Mesenchymal stem cell of the bone marrow (primary cell): ENCODE measurements around a stretch of chr6.

DNA sequence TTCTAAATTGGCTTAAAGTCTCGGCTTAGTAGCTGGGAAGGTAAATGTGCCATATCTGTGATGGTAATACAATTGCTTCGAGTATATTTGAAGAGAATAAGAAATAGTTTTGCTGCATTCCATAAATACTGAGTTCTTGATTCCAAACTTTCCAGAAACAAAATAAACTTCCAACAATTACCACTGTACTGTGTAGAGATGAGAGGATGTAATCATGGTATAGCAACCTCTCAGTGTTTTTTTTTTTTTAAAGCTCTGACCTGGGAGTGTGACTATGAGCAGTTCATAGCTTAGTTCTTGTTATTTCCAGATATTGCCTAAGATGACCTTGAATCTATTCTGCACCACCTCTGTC is 415.6 kb downstream of the C6orf118 start:
- CAGE, long polyA plus RNA, result no peak

DNA sequence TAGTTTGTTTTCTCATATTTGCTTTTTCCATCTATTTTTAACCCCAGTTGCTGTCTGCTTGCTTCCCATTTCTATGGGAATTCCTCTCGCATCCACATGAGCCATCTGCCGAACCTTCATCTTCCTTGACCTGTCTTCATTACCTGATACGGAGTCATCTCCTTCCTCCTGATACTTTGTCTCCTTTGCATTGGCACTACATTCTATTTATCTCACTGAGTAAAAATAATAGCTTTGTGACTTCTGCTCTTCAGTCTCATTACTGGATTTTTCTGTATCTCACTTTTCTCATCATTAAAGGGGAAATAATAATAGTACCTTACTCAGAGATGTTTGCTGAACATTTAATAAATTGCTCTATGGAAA is 299.3 kb downstream of the C6orf118 start:
- CAGE, long polyA plus RNA, result no peak

DNA sequence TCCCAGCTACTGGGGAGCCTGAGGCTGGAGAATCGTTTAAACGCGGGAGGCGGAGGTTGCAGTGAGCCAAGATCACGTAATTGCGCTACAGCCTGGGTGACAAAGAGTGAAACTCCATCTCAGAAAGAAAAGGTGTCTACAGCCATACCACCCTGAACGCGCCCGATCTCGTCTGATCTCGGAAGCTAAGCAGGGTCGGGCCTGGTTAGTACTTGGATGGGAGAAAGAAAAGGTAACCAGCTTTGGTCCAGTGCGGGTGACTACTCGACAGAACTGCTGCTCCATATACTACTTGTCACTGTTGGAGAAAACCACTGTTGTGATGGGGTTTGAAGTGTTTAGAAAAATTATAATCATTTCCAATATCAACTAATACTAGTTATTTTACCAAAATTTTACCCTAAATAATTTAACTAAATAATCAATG is 100.0 kb upstream of the C6orf118 start:
- CAGE, long polyA plus RNA, result no peak

DNA sequence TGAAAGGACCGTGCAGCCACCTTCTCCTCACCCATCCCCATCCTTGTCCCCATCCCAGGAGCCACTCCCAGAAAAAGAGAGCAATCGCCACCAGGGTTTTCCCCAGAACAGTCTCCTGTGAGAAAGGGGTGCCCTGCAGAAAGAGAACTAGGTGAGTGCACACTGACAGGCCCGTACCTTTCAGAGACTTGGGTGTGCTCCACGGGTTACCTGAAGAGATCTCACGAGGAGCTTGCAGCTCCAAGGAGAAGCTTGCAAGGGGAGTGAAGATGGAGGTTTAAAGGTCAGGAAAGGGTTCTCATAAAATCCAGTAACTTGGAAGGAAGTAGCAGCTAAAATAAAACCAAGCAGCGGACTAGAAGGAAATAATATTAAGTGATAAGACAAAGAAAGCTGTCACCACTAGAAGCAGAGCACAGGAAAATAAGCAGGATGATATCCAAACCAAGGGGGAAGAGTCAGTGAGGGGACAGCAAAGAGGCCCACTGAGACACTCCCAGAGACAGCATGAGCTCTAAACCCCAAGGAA is 14.1 kb downstream of the PDE10A start:
- CAGE, long polyA plus RNA, result no peak

DNA sequence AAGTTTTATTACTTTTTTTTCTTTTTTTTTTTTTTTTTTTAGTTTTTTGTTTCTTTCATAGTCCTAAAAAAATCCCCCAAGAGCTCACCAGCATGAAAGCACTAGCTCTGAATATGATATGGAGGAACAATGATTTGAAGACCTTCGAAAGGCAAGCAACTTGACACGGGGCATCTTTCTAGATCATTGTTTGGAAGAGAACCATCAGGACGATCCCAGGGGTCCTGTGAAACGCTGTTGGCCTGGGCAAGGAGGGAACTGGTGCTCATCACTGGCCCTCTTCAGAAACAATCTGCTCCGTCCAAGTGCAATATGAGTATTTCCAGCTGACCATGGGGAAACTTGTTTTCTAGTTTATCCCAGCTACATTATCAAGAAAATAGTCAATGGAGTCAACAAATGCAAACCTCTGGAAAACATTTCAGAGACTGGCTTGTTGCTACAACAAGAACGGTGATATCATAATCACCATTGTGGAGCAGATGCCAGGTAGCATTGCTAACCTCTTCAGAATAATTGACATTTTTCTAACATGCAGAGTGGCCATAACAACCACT is 111.8 kb upstream of the PDE10A start:
- CAGE, long polyA plus RNA, result no peak

DNA sequence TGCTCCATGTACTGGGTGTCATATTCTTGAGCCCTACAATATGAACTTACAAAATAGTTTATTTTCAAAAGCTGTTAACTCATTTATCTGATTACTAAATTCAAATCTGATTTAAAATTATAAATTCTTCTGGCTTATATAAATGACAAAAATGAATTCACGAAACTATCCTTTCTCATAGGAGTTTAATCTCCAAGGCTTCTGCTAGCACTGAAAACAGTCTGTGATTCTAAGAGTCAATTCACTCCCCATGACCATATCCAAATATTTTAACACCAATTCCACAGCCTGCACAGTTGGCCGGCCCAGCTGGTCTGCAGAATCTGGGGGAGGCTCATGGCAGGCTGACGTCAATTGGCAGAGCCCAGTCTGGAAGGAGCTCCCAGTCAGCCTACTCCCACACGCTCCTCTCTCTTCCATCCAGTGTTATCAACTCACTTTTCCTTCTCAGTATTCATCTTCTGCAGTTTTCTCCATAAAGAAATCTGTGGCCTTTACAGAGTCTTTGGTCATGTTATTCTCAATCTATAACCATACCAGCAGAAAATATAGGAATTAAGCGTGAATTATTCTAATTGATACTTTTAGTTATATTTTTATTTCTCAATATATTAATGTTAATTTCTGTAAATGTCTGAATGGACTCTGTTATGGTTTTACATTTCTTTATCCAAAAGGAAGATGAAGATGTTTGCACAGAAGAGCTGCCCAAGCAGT is 111.0 kb downstream of the TBXT start:
- CAGE, long polyA plus RNA, result no peak

DNA sequence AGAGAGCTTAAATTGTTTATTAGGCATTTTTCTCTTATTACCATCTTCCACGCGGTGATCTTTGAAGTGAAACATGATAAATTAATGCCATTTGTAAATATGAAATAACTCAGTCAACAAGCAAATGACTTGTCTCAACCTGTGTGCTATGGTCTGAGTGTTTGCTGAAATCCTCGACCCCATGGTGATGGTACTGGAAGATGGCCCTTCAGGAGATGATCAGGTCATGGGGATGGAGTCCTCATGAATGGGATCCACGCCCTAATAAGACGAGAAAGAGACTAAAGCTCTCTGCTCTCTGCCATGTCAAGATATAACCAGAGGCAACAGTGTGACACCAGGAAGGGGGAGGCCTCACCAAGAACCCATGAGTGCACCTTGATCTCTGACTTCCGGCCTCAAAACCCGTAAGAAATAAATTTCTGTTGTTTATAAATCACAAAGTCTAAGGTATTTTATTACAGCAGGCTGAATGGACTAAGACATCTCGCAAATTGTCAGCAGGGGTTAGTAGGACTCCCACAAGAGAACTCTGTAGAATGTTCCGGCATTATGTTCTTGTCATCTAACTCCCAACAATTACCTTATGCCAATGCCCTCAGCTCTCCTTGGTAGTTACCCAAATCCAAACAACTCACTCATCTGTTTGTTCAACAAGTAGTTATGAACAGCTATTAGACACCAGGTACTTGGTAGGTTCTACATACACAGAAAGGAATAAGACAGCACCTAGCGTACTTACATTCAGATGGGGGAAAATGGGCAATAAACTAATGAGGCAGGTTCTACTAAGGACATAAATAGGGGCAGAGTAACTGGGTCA is 4.5 kb downstream of the SFT2D1 start:
- CAGE, long polyA plus RNA, result no peak

DNA sequence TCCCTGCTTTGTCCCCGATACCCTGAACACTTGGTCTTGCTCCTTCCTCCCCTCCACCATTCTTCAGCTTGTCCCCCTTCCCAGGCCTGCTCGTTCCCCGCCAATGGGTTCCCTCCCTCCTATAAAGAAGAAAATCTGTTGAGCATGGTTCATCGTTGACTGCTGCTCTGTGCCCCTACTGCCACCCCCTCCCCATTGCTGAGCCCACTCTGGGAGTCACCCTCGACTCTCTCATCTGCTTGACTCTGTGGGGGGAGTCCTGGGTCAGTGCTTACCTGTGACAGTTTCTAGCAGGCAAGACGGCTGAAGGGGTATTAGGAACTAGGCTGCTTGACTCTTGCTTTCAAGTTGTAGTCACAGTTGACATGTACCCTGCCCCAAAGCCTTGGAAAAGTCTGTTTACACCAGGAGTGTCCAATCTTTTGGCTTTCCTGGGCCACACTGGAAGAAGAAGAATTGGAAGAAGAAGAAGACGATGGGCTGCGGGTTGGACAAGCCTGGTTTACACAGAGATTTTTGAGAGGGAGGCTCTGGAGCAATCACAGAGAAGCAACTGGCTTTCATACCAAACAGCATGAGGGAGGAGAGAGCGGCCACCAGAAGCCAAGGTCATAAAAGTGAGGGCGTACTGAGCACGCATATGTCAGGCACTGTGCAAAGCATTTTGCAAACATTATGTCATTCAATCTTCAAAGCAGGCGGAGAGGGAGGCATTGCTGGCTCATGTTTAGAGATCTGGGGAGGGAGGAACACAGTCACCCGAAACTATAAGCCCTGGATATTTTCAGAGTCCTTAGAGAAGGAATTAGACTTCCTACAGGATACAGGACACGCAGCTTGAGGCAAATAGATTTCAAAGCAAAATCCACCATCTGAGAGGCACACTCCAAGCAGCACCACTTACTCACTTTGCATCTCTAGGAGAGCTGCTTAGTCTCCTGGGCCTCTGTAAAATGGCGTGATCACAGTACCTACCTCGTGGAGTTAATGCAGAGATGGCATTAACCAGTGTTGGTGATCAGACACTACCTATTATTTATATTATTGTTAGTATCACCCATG is 24.8 kb downstream of the RAMACL start:
- CAGE, long polyA plus RNA, result no peak

DNA sequence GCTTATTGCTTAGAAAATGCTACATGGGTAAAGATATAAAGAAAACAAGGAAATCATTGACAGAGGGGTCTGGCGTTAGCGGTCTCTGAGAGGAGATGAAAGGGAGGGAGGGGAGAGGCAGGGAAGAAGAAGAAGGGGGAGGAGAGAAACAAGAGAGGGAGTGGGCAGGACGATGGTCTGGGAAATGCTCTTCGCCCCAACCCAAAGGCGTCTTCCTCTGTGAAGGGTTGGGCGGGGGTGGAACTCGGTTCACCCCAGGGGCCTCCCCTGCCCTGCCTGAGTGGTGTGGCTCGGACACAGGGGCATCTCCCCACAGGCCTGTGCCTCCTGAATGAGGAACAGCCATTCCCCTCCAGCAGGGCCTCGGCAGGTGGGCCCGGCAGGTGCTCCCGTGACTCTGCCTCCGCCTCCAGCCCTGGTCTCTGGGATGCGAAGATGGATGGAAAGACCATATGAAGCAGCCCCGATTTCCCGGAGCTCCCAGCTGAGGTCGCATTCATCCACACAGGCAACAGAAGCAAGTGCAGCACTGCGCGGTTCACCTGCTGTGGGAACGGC is 29.2 kb upstream of the RPS6KA2 start:
- CAGE, long polyA plus RNA, result no peak

DNA sequence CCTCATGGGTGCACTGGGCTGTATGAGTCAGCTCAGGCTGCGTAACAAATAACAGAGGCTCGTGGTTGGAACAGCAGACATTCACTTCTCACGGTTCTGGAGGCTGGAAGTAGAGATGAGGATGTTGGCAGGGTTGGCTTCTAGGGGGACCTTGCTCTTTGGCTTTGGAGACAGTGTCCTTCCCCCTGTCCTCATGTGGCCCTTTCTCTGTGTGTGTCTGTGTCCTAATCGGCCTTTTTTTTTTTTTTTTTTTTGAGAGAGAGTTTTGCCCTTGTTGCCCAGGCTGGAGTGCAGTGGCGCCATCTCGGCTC is 117.8 kb upstream of the RPS6KA2 start:
- CAGE, long polyA plus RNA, result no peak

GRCh38 chr6:166788871-166789087 is 161.7 kb upstream of the RPS6KA2 start:
- CAGE, long polyA plus RNA, result no peak

DNA sequence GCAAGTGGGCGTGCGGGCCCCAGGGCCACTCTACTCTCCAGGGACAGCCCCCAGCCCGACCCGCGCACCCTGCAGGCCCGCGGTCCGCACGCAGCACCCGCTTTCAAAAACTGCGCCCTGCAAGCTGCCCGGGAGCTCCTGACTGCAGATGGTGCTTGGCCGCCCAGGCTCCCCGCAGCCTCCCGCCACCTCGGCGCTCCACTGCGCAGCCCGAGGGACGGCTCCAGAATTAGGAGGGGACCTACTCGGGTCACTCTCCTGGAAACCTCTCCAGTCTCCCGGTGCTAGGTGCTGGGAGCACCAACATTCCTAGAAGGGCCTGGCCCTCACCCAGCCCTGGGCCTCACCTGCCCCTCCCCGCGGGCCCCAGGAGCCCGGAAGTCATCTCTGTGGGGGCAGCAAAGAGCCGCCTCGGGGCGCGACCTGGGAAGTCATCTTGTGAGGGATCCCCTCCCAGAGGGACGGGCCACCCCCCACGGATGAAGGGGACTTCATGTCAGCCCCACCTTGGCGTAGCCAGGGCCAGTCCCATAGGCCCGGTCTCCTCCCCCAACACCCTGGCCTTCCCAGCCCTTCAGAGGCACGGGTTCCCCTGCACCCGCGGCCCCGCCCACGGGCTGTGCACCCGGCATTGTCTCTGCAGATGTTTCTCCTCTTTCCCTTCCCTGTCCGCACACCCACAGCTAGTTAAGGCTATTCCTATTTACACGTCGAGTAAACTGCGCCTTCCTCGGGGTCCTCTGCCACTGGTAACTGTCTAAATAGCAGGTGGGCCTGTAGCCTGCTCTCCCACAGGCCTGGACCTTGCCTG is 736 bp upstream of the RNASET2 start:
- CAGE, long polyA plus RNA, result no peak

DNA sequence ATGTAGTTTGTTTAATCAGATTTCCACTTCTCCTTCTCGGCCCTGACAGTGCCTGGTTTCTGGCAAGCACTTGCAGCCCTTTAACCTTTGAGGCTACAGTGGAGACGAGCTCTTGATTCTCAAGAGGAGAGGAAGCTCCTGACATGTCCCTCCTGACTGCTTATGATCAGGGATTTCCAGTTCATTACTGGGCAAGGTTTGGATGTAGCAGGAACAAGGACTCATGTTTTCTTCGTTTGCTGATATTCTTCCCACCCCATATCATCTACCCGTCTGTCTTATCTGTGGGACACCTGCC is 31.1 kb downstream of the CEP43 start:
- CAGE, long polyA plus RNA, result no peak

DNA sequence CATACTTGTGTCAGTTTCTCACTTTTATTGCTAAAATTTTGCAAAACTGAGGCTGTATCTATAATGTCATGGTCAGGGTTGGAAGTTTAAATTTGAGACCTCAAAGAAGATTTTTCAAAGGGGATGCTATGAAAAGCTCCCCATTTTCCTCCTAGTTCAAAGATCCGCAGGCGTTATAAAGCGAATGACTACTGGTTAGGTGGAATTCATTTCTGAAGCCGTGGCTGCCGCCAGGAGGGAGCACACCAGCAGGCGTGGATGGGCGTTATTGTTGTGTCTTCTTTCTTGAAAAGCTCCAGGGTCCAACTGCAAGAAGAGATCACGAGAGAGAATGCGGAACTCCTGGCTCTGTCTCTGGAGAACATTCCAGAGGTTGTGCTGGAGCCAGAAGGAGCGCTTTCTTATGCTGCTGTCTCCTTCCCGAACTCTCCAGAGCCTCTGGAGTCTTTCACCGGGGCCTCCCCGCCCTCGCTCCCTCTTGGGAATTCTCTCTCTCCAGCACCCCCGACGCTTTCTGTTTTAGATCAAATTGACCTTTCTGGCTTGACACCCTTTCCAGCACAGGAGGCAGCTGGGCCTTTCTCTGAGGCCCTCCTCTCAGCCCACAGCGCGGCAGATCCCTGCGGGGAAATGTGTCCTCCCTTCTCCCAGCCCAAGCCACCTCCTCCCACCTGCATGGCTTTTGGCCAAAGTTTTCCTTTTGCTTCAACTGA is 6.9 kb upstream of the CCR6 start:
- CAGE, long polyA plus RNA, result no peak

GRCh38 chr6:167152889-167154231 is 4.4 kb downstream of the GPR31 start:
- CAGE, long polyA plus RNA, result no peak

DNA sequence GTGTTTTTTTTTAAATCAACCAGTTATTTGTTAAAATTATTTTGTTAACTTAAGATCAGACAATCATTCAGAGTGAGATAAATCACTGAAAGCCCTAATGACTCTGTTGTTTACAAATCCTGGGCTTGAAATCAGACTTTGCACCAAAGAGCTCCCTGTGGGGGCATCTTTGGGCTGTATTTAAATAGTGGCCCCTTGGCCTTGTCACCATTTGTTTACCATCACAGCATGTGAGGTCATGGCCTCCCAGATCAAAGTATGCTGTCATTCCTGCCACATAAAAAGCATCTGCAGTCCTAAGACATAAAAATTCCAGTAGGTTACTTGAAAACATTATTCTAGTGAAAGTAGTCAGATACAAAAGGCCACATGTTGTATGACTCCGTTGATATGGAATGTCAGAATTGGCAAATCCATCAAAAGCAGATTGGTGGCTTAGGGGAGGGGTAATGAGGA is 17.2 kb downstream of the TTLL2 start:
- CAGE, long polyA plus RNA, result no peak

- CAGE, long polyA plus RNA, result no peak
Measured at GRCh38 chr6:167450672-167451241, 125.9 kb downstream of the TTLL2 start.

DNA sequence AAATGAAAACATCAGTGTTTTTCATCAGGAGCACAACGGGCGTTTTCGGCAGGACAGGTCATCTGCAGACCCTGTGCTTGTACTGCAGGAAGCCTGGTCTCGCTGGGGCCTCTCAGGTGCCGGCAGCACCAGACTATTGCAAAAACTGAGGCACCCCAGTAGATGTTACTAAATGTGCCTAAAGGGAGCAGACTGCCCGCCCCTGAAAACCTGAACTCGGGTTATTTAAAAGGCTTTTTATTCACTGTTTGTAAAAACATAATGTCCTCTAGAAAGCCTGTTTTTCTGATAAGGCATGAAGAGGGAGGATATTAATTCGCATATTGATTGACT is 167.6 kb downstream of the TTLL2 start:
- CAGE, long polyA plus RNA, result no peak

GRCh38 chr6:167559616-167560165 is 234.8 kb downstream of the TTLL2 start:
- CAGE, long polyA plus RNA, result no peak

- CAGE, long polyA plus RNA, result no peak
Measured at GRCh38 chr6:167700186-167700593, 126.5 kb upstream of the AFDN start.